Bile duct (tissue), 1 donor: ENCODE data around the genes SCGB1C1, PKP3 and GATD1.

GRCh38 chr11:189344-189809 lies 3.5 kb upstream of the SCGB1C1 start:
- PRO-cap = no peak

DNA sequence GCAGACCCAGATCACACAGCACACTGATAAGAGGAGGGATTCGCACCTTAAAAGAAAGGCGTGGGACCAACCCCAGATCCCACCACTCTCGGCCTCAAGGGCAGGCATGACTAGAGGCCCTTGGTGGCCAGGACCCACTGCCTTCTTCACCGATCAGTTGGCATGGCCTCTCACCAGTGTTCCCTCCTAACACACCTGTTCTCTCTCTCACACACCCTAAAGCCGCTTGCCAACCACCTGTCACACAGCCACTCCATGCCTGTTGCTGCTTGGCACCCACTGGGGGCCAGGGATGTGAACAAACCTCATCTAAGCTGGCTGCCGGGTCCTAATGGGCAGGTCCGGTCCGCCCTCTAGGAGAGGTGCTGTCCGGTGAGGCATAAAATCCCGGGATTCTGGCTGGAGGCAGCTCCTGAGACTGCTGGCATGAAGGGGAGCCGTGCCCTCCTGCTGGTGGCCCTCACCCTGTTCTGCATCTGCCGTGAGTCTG lies at the start of gene SCGB1C1:
TSS of gene SCGB1C1 (plus strand) at position 405 of the 490 bp plus-strand sequence.
- PRO-cap = no peak

- PRO-cap = bidirectional peak, plus-strand start at chr11:208786, minus-strand start at chr11:208690
Measured at GRCh38 chr11:208561-208957, 1.1 kb downstream of the RIC8A start.

DNA sequence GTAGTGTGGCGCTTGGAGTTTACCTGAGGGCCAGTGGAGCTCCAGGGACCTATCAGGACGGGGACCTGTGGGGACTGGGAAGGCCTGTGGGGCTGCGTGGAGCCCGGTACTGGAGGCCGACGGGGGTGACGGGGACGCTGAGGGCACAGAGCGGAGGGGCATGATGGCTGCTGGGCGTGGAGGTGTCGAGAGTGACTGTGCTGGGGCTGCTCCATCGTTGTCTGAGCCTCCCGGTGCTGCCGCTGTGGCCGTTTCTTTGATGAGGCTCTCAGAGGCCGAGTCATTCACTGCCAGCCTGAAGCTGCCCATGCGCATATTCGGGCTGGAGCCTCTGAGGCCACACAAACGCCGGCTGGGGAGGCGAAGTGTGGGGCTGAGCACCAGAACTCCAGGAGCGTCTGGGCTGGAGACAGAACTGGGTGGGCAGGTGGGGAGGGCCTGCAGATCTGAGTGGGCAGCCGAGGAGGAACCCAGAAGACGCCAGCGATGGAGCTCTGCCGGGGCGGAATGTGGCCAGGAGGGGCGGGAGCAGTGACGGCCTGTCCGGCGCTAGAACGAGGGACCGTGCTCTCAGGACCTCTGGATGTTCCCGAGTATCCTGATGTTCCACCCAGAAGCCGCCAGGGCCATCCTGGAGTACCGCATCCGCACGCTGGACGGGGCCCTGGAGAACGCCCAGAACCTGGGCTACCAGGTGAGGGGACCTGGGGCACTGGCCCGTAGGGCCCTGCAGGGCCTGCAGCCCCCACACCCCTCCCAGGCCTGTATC lies 2.7 kb downstream of the PGGHG start:
- PRO-cap = no peak

DNA sequence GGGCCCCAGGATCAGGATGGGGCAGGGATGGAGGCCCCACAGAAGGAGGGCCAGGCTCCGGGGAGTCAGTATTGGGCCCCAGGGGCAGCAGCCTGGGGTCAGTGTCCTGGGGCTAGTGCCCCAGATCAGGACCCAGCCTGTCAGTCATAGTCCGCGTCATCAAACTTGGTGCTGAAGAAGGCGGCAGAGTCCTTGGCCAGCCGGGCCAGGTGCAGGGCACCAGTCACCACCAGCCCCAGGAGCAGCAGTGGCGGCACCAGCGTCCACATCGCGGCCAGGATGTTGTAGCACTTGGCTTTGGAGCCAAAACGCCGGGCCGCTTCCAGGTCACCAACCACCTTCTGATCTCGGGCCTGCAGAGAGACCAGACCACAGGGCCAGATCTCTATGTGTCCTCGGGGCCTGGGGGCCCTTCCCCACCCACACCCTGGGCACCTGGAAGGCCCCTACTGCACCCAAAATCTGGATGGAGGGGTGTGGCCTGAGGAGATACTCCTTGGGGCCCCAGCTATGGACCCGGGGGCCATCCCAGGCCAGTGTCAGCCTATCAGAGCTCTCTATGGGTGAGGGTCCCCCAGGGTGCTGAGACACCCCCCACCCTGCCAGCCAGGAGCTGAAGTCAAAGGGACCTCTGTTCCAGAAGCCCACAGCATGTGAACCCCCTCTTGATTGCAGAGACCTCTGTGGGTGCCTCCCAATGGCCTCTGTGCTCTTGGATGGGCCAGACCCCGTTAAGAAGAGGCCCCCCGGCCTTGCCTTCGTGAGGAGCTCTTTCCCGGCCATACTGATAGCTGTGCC lies 766 bp downstream of the IFITM5 start:
- PRO-cap = no peak

DNA sequence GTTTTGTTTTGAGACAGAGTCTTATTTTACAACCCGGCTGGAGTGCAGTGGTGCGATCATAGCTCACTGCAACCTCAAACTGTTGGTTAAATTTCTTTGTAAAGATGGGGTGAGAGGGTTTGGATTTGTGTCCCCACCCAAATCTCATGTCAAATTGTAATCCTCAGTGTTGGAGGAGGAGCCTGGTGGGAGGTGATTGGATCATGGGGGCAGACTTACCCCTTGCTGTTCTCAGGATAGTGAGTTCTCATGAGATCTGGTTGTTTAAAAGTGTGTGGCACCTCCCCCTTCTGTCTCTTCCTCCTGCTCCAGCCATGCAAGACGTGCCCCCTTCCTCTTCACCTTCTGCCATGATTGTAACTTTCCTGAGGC lies 20.7 kb upstream of the IFITM3 start:
- PRO-cap = no peak

GRCh38 chr11:350088-351468 lies 18.7 kb upstream of the B4GALNT4 start:
- PRO-cap = unidirectional peak, minus-strand start at chr11:350845

- PRO-cap = bidirectional peak, plus-strand start at chr11:356082, minus-strand start at chr11:355939; unidirectional peak, minus-strand start at chr11:356345
Measured at GRCh38 chr11:355582-356692, 13.4 kb upstream of the B4GALNT4 start.

DNA sequence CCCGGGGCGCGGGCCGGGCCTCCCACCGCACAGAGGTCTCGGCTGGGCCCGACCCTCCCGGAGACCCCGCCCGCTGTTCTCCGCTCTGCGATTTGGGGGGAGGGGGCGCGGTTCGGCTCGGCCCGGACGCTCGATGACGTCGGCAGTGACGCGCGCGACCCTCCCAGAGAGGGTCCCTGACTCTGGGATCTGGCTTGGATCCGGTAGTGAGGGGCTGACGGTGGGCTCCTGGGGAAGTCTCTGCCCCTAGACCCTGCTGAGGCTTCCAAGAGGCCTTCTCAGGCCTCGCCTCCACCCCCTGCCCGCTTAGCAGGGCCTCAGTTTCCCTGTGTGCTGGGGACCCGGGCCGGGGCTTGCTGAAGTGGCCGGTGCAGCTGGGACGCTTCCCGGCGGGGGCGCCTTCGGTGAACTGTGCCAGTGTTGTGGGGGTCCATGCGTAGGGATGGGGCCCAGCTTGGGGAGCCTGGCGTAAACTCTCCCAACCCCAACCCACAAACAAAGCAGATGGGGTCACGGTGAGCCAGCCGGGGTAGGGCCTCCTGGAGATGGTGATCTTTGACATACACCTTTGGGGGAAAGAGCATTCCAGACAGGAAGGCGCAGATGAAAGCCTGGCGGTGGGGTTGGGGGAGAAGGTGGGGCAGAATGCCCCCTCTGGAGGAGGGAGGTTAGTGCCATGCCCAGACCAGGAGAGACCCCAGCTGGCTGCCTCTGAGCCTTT lies 919 bp downstream of the B4GALNT4 start:
- PRO-cap = no peak

GRCh38 chr11:393851-394454 lies at the start of gene PKP3:
PKP3 (plus strand) TSS chr11:394209.
- PRO-cap = bidirectional peak, plus-strand start at chr11:394209, minus-strand start at chr11:394088

DNA sequence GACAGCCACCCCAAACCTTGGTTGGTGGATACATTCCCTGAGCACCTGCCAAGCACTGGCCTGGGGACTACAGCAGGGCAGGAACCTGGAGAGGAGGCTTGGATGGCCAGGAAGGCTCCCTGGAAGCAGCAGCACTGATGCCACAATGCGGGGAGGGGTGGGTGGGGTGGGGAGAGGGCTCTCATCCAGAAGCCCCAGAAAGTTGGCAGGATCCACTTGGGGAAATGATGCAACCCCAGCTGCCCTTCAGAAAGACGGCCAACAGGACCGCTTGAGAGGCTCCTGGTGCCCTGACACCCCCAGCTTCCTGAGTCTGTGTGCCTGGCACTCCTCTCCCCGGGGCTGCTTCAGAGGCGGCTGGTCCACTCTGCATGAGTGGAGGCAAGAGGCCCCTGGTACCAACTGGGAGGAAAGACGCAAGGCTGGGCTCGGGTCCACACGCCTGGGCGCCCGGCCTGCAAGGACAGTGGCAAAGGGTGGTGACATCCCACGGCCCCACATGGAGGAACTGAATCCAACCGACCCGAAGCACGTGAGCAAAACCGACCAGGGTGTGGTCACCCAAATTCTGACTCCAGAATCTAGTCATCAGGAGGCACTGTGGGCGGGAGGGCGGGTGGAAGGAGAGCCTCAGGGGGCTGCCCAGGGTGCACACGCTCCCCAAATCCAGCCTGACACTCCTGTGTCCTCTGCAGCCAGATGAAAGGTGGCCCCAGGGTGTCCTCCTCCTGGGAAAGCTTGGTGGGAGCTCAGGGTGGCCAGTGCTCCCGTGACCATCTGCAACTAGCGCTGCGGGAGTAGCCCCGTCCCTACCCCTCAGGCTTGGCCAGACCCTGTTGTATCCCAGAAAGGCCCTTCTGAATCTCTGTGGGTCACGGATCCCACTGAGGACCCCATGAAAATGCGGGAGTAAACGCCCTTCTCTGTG lies 3.8 kb downstream of the RNH1 start:
- PRO-cap = no peak

GRCh38 chr11:559729-560042 lies 852 bp downstream of the LMNTD2 start:
- PRO-cap = bidirectional peak, plus-strand start at chr11:559959, minus-strand start at chr11:559812

- PRO-cap = no peak
Measured at GRCh38 chr11:626531-627056, 387 bp downstream of the SCT start.

- PRO-cap = no peak
Measured at GRCh38 chr11:639585-639959, 2.5 kb downstream of the DRD4 start.

- PRO-cap = no peak
Measured at GRCh38 chr11:746335-746668, 962 bp upstream of the TALDO1 start.

- PRO-cap = no peak
Measured at GRCh38 chr11:764201-765336, 12.7 kb downstream of the GATD1 start.

DNA sequence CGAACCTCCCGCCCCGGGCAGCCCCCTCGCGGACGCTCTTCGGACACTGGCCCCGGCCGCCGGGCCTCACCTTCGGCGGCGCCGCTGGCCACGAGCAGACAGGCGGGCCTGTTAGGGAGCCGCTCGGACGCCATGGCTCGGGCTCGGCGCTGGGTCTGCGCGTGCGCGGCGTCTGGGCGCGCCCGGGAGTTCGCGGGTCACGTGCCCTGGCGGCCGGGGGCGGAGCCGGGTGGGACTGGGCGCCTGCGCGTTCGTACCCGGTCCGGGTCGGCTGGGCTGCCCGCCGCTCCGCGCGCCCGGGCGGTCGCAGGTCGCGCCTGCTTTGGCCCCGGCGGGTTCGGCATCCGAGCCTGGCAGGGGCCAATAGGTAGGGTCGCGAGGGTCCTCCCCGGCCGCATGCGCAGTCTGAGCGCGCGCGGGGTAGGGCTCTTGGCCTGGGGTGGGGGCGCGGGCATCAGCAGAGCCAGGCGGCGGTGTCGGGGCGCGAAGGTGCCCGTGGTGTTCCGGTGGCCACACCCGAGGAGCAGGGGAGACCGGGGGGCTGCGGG lies at the start of gene GATD1:
TSS of gene GATD1 (minus strand) at position 159 of the 548 bp plus-strand sequence.
- PRO-cap = bidirectional peak, plus-strand start at position 254 of the sequence, minus-strand start at position 157 of the sequence

- PRO-cap = no peak
Measured at GRCh38 chr11:803222-803624, 1.8 kb downstream of the PIDD1 start.

DNA sequence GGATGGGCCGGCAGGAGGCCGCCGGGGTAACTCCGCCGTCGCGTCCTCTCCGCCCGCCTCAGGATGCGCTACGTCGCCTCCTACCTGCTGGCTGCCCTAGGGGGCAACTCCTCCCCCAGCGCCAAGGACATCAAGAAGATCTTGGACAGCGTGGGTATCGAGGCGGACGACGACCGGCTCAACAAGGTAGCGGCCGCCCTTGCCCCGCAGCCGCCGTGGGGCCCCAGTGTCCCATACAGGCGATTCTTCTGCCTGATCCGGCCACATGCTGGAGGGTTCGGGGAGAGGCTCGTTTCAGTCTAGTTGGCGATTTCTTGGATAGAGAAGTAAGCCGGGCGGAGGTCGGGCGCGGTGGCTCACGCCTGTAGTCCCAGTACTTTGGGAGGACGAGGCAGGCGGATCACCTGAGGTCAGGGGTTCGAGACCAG lies 419 bp downstream of the RPLP2 start:
- PRO-cap = no peak

- PRO-cap = no peak
Measured at GRCh38 chr11:927842-928468, 2.3 kb downstream of the AP2A2 start.